GM06990 (cell line): Measurements from ENCODE around the genes FAM110C and TMEM18.

DNA sequence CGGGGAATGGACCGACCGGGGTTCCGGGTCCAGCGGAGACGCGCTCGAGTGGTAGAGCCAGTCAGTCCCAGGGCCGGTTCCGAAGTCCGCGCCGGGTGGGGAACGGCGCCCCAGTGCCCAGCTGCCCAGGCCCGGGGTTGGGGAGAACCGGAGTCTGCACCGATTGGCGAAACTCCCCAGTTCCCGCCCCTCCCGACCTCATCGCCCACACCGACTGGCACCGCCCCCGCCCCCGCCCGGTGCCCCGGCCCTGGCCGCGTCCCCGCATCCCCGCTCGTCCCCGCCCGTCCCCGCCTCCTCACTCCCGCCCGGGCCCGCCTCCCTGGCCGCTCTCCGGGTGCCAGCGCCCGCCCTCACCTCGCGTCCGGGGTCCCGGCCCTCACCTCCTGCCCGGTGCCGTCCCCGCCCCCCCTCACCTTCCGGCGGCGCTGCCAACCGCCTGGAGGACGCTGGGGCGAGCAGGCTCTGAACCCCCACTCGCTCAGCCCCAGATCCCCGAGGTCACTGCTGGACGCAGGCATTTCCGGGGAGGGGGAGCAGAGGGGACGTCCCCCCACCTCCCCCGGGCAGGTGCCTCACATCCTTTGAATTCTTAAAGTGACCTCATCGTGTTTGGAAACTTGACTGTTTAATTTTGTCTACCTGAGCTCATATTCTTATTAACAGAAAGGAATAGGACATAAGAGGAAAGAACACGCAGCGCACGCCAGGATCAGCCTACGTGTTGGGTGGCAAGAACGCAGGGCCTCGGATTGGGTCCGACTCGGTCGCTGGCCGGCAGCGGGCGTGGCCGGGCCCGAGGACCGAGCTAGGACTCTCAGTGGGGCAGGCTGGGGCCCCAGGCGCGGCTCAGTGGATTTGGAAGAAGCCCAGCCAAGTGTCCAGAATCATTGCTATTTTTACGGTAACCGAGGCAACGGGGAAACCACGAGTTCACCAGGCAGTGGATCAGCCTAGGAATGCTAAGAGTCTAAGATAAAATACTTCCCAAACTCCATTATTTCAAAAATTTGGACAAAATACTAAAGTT lies at the start of gene FAM110C:
FAM110C (minus strand) TSS at position 115 of the 1,030 bp plus-strand sequence.
- RRBS, result 33% methylated on average over 41 of the region's 84 CpGs

DNA sequence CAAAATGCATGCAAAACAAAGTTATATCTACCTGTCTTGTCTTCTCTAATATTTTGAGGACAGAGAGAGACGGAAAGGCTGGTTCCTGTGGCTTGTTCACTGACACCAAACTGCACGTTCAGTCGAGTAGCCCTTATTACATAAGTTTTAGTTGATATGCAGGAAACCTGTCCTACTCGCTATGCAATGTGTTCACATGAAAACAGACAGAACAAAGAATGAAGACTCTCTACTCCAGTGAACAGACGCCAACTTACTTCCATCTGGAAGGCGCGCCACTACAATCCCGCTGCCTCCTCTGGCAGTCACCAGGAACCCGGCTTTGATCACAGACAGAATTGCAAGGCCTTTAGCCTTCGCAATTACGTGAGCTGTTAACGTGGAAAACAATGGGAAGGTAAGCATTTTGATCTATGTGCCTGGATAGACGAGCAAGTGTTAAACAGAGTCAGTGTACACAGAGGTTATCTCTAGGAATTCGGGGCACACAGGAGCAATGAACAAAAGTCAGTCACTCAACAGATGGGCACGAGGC lies 14.3 kb downstream of the SH3YL1 start:
- RRBS, result no CpG with 5 or more reads among the region's 15 CpGs

GRCh38 chr2:430578-431114 lies 142.8 kb upstream of the ALKAL2 start:
- RRBS, result no CpG with 5 or more reads among the region's 13 CpGs

DNA sequence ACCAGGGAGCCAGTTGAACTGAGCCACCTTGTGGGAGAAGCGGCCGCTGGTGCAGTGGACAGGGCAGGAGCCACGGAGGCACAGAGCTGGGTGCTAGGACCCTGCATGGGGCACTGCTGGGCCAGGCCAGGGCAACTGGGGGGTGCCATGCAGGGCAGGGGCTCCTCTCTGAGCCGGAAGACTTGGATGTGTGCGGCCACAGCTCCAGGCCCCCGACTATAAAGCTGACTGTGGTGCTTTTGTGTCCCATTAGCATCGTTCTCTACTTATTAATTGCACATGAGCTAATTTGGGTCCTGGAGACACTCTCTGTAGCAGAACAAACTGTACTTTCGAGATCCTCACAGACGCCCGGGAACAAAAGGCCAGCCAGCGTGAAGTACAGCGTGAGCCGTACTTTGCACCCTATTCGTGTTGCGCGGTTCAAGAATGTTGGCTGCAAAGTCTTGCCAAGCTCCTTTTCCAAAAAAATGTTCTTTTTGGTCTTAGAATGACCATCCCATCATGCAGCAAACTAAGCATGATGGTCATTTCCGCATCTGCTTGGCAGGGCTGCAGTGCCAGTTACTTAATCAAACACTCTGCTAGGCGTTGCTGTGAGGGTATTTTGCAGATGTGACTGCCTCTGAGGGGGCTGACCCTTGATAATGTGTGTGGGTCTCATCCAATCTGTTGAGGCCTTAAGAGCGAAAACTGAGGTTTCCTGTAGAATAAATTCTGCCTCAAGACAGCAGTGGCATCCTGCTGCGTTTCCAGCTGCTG lies 152.1 kb upstream of the ALKAL2 start:
- RRBS, result no CpG with 5 or more reads among the region's 20 CpGs

DNA sequence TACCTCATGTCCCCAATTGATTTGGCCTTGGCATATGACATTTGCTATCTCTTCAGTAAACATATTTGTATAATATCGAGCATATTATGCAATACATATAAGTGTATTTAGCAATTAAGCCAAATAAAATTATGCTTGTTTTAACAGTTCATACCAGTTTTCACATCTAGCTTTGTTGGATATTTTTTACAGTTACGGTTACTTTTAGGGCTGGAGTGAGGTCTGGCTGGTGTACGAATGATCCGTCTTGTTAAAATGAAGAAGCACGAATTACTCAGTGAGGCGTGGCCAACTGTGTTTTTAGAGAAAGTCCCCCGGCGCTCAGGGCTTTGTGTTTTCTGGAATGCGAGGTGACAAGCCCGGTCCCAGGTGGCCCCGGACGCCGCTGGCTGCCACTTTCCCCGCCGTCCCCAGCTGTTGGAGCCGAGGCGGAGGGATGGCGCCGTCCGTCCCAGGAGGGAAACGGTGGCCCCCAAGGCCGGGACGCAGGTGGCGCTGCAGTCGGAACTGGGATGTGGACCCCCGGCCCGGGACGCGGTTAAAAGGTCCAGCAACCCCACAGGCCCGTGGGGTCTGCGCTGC lies 41.3 kb downstream of the TMEM18 start:
- RRBS, result 70% methylated on average over 13 of the region's 31 CpGs

GRCh38 chr2:676600-677627 lies at the start of gene TMEM18:
Gene TMEM18 (minus strand): TSS chr2:677406.
- RRBS, result 4% methylated on average over 39 of the region's 102 CpGs

- RRBS, result 63% methylated on average over 6 of the region's 34 CpGs
These were observed 31.9 kb upstream of the TMEM18 start for GRCh38 chr2:708886-709821.

GRCh38 chr2:909484-910574 lies 40.8 kb upstream of the SNTG2 start:
- RRBS, result no CpG with 5 or more reads among the region's 37 CpGs

DNA sequence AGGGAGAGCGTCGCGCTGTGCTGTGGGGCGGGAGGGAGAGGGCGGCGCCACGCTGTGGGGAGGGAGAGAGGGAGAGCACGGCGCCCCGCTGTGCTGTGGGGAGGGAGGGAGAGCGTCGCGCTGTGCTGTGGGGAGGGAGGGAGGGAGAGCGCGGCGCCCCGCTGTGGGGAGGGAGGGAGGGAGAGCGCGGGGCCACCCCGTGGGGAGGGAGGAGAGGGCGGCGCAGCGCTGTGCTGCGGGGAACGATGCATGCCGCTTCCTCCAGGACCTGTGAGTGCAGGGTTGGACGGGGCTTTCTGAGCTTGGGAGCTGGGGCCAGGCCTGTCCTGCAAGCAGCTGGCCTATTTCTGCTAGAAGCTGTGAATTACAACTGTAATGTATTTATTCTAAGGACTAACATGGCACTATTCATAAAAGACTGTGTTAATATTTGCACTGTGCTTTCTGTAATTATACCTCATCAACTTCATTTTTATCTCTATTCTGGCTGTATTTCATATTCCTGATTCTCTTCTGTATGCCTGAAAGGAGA lies 106.2 kb downstream of the SNTG2 start:
- RRBS, result no CpG with 5 or more reads among the region's 27 CpGs

- RRBS, result no CpG with 5 or more reads among the region's 15 CpGs
These were observed 189.6 kb downstream of the SNTG2 start for GRCh38 chr2:1140230-1140733.

DNA sequence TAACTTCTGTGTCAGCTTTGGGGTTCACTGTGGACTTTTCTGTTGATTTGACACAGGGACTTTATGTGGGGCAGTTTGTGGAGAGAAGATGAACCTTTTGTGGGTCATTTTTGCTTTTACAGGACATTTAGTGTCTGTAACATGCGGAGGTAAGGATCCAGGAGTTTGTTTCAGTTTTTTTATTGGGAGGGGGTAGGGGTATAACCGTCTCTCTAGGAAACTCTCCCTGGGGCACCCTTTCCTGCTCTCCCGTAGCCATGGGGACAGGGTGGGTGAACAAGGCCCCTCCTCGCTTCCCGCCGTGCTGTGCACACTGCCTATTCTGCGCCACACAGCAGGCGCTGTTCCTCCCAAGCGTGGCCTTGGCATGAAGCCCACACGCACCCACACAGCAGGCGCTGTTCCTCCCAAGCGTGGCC lies 46.9 kb upstream of the TPO start:
- RRBS, result no CpG with 5 or more reads among the region's 12 CpGs

- RRBS, result no CpG with 5 or more reads among the region's 11 CpGs
These were observed 159.4 kb downstream of the TPO start for GRCh38 chr2:1572536-1573177.

- RRBS, result 40% methylated on average over 1 of the region's 33 CpGs
These were observed 152.4 kb downstream of the PXDN start for GRCh38 chr2:1591767-1592446.

- RRBS, result no CpG with 5 or more reads among the region's 11 CpGs
These were observed 142.7 kb downstream of the PXDN start for GRCh38 chr2:1601550-1601988.

DNA sequence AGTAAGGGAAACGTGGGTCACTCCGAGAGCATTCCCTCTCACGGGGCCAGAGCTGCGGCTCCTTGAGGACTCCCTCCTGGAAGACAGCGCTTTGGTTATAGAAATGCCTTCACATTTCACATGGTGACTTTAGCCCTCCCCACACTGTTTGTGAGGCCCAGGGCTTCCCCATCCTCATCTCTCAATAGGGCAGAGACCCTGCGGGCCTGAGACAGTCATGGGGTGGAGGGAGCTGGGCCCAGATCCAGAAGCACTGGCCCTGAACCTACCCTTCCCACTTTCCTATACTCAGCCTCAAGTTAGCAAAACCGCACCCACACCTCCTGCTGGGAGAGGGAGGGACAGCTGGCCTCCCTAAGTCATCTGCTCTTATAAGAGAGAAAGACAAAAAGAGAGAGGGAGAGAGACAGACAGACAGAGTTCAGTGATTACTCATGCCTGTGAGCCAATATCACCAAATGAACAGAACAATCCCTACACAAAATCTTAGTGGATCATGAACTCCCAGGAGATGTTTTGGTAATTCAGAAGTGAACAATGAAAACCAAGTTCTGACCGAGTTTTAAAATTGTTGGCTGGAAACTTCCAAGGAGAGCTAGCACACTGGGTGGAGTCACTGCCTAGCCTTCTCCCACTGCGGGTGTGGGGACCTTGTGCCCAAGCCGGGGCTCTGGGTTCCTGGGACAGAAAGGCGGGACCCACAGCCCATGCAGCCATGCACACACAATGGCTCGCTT lies 130.6 kb downstream of the PXDN start:
- RRBS, result no CpG with 5 or more reads among the region's 12 CpGs

DNA sequence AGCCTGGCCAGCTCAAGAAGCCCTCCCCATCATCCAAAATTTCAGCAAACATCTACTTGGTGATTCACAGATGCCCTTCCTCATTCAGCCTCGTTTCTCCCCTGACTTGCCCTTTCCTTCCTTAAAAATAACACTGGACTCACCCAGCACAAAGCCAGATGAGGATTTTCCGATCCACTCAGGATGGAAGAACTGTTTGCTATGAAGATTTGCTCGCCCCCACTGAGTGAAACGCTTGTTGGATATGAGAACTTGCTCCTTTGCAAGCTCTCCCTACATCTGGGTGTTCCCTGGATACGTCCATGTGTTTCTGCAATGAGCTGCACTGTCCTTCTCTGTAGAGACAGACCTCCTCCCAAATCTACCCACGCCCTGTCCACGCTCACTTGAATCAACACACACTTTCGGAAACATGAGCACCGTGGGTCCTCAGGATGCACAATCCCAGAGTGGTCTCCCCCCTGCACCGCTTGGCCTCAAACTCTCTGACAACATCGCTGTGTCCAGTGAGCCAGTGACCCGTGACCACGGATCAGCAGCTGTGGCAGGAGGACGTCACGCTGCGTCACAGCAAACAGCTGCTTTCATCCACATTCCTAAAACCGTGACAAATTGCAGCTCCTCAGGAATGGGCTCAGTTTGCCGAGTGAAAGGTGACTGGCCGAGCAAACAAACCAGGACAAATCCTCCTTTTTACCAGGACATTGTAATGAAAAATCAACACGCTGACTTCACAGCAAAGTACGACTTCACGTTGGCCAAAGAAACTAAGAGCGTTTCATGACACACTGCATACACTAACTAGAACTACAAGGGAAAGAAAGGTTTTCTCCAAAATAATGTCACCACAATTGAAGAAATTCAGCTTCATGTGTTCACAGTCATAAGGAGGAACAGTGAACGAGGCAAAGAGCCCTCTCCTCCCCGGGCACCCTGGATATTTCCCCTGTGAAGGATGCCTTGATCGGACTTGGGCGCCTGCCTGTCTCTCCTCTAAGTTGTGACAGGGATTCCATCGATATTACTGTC lies 57.7 kb downstream of the PXDN start:
- RRBS, result no CpG with 5 or more reads among the region's 28 CpGs

GRCh38 chr2:1708583-1709202 lies 35.6 kb downstream of the PXDN start:
- RRBS, result no CpG with 5 or more reads among the region's 24 CpGs

- RRBS, result no CpG with 5 or more reads among the region's 5 CpGs
These were observed 13.9 kb downstream of the PXDN start for GRCh38 chr2:1730420-1730729.

GRCh38 chr2:1818621-1818889 lies 74.2 kb upstream of the PXDN start:
- RRBS, result no CpG with 5 or more reads among the region's 8 CpGs

- RRBS, result no CpG with 5 or more reads among the region's 6 CpGs
These were observed 167.0 kb upstream of the PXDN start for GRCh38 chr2:1911380-1911747.